ENCODE data around the genes LMBR1L, TUBA1A, TROAP and FAM186B.

DNA sequence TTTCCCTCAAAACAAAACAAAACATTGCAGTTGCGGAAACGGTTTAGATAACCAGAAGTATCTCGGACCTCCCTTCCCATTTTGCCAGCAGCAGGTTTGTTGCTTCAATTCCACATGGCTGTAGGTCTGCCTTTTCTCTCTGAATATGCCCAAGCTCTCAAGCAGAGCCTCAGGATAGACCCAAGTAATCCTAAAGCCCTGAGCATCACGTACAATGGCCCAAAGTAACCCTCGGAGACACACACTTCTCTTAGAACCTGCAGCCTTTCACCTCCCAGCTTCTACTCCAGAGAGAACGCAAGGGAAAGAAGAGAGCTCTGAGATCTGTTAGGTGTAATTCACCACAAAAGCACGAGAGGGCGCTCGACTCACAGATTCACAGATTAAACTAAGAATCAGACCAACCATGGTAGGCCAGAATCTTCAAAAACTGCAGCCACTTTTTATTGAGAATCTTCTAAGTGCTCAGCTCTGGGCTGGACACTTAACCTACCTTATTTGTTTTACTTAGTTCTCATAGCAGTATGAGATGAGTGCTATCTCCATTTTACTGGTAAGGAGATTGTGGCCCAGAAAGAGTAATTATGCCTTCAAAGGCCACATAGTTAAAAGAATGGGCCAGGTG is 1.2 kb upstream of the DDX23 start:
- PRO-cap, result unidirectional peak, minus-strand start at position 286 of the sequence

DNA sequence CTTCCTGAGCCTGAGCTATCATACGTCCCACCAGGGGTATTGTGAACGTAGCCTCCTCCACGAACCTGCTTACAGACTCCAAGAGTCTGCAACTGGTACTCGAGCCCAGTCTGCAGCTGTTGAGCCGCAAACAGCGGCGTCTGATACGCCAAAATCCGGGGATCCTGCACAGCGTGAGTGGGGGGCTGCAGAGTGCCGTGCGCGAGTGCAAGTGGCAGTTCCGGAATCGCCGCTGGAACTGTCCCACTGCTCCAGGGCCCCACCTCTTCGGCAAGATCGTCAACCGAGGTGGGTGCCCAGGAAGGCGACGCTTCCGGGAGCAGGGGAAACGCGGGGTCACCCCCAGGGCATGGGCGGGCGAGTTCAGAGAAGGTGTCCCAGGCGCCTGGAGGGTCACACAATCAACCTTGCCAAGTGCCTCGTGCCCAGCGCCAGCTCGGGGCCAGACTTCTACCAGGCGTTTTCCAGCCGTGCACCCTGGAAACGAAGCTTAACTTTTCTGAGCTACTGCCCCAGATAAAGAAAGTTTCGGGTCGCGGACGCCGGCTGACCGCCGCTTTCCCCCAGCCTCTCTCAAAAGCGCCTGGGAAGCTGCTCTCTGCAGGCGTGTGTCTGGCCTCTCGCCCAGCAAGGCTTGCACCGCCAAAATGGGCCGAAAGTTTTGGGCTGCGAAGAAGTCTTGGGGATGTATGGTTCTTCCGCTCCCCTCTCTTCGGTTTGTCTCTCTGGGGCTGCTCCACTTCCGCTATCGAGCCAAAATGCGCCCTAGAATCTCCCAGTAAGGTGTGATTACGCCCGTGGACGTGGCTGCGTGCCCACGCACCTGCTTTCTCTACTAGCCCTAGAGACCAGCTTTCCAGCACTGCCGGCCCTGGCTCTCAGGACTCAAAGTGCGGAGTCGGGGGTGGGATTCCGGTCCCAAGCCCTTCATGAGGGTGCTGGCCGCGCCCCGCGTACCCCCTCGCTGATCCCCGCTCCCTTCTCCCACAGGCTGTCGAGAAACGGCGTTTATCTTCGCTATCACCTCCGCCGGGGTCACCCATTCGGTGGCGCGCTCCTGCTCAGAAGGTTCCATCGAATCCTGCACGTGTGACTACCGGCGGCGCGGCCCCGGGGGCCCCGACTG is 1.7 kb downstream of the WNT1 start:
- PRO-cap, result bidirectional peak, plus-strand start at position 366 of the sequence, minus-strand start at position 272 of the sequence; bidirectional peak, plus-strand start at position 756 of the sequence, minus-strand start at position 719 of the sequence

DNA sequence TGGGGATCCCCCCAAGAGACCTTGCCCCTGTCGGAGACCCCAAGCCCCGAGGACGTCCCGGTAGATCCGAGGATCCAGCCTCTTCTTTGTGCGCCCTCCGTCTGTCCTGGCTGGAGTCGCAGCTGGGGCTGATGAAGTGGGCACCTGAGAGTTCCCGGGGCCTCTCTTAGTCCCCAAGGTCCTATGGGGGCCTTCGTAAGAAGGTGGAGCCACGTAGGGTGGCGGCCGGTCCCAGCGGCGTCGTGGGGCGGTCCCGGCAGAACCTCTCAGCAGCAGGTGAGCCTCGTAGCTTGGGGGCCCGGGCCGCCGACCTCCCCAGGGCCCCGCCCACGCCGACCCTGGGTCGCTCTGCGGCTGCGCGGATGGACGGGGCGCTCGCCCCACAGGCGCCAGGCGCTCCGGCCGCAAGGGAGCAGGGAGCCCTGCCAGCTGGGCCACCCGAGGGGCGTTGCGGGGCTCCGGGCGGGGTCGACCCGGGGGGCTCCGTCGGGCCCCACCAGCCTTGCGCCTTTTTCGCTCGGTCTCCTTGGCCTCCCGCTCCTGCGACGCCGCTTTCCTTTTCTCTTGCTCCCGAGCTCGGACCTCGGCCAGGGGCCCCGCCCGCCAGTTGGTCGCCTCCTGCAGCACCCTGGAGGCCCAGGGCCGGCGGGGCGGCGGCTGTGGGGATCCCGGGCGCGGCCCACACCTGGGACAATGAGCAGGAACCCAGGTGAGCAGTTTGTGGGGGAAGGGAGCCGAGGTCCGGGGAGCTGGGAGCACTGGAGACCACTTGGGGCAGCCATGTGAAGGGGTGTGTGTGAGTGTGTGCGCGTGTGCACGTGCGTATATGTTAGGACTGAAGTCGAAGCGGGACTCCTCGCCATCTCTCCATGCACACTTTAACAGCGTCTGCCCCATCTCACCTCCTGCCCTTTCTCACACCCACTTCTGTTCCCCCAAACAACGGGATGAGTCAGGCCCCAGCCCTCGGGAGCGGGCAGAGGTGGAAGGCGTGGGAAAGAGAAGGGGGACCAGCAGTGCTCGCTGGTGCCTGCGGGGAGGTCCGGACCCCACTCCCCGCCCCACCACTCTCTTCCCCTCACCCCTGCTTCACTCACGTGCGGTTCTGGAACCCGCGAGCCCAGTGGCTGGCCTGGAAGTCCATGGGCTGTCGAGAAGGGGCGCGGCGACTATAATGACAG is 803 bp downstream of the DDN start:
- PRO-cap, result no peak

DNA sequence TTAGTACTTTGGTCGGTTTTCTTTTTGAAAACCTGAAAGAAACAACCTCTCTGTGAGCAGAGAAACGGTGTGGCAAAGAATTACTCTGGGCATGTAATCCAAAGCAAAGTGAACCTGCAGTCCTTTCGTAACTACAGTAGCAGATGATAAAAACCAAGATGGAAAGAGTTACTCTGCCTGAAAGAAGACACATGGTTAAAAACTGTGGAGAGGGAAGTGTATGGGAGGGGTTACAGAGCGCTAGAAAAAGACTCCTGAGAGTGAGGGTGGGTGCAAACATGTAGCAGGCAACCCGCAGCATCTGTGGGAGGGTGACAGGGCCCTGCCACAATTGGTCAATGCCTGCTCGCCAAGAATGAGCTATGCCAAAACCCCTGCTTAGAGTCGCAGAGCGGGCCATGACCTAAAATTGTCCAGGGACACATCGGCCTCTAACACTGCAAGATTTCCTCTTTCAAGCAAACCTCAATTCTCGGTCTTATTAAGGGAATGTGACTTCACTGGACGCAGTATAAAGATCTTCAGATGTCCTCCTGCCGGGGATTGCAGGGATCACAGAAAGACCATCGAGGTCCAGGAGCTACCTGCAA is 731 bp downstream of the PRKAG1 start:
- PRO-cap, result no peak

DNA sequence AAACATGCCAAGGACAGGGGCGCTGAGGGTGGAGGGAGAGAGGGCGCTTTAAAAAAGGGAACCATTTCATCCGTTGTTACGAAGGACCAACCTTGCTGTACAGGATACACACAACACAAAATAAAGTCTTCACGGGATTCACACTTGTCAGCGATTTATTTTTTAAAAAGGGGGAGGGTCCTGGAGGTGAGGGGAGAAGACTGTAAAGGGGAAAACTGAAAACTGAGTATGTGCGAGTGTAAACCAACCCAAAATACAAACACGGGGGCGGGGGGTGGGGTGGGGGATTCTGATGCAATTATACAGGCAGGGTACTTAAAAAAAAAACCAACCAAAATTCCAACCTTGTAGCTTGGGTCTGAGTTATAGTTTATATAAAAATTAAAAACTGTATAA is 521 bp upstream of the PRKAG1 start:
- PRO-cap, result no peak

GRCh38 chr12:49044099-49045165 is 16.2 kb downstream of the KMT2D start:
- PRO-cap, result no peak

DNA sequence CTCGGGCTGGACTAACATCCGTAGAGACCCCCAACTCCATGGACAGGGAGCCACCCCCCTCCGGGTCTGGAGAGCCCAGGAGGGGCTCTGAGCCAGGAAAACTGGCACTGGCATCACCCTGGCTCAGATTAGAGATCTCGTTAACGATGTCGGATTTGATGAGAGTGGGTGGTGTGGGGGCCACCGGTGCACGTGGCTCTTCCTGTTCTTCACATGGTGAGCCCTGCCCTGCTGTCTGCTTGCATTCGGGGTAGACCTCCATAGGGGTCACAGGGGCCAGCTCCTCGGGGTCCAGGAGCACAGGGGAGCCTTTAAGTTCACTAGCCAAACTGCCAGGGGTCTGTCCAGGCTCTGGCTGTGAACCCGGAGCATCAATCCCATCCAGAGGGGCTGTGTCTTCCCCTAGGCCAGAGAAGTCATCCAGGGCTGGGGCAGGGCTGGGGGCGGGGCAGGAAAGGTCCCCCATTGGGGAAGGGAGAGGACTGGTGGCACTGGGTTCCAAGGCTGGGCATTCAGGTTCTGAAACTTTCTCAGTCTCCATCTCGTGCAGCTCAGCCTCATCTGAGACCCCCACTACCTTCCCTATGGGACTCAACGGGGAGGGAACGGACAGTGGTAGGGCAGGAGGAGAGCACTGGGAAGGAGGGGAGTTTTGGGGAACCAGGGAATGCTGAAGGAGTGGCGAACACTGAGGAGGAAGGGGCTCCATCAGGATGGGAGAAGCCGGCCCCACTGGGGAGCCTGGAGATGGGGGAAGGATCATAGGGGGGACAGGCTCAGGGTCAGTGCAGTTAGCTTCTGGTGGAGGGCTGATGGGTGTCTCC is 10.6 kb downstream of the KMT2D start:
- PRO-cap, result no peak

GRCh38 chr12:49110400-49111218 is at the start of gene LMBR1L:
LMBR1L (minus strand) TSS chr12:49110847.
- PRO-cap, result bidirectional peak, plus-strand start at chr12:49110787, minus-strand start at chr12:49110675; bidirectional peak, plus-strand start at chr12:49111061, minus-strand start at chr12:49110877

DNA sequence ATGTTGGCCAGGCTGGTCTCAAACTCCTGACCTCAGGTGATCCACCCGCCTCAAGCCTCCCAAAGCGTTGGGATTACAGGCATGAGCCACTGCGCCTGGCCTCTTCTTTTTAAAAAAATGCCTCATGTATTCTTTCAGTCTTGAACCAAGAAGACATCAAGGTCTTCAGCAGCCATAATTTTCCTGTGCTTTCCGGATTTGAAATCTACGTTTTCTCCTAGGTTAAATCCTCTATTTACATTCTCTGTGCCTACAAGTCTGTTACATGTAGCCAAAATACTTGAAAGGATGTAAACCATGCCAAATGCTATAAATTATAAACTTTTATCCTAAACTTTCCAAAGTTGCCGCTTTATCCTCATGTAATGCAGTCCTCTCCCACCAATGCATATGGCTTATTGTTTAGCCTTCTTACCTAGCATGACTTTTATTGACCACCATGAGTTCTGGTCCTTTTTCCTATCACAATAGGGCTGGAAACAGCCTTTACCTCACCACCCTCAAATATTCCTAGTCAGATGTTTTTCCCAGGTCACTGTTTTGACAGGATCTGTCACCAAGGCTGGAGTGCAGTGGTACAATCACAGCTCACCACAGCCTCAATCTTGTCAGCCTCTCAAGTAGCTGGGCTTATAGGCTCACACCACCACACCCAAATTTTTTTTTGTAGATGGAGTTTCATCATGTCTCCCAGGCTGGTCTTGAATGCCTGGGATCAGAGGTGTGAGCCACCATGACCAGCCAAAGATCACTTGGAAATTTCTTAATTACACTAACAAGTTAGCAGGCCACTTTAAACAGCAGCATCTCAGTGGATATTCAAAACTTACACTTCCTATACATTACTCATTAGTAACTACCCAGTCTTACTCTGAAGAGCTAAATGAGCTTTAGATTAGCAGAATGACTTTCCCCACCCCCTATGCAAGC is 4.3 kb downstream of the TUBA1B start:
- PRO-cap, result no peak

DNA sequence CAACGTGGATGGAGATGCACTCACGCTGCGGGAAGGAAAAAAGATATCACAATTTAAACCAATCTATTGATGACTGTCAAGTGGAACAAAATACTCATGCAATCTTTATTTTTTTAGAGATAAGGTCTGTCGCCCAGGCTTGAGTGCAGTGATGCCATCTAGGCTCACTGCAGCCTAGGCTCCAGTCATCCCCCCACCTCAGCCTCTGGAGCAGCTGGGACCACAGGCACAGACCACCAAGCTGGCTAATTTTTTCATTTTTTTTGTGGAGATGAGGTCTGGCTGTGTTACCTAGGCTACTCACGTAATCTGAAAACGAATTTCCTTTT is 1.5 kb downstream of the TUBA1B start:
- PRO-cap, result no peak

DNA sequence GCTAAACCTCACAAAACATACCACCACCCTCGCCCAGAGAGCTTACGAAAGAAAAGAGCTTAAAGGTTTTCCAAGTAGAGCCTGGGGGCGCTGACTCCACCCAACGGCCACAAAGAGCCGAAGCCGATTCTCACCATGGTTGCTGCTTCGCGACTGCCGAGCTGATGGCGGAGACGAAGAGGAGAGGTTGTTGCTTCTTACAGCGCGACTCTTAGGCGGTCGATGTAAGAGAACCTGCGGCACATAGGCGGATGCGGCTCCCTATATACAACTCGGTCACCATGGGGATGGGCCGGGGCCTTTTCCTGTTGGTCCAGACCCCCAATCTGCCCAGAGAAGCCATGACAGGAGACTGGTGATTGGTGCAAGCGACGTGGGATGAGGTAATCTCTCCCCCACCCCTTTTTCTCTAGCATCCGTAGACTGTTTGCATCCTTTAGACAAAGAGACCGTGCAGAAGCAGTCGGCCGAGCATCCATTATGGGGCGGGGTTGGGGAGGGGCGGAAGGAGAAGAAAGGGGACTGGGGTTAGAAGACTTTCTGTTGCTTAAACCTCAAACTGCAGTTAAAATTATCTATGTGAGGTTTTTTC is at the start of gene TUBA1A:
TSS of gene TUBA1A (minus strand) at position 238 of the 592 bp plus-strand sequence.
- PRO-cap, result bidirectional peak, plus-strand start at position 443 of the sequence, minus-strand start at position 236 of the sequence

GRCh38 chr12:49189983-49190702 is 1.3 kb upstream of the TUBA1A start:
- PRO-cap, result no peak

GRCh38 chr12:49214648-49215543 is 26.0 kb upstream of the TUBA1A start:
- PRO-cap, result no peak

GRCh38 chr12:49269015-49270028 is 4.4 kb downstream of the TUBA1C start:
- PRO-cap, result no peak

GRCh38 chr12:49322798-49323802 is at the start of gene TROAP:
TROAP (plus strand) TSS chr12:49323255.
- PRO-cap, result bidirectional peak, plus-strand start at chr12:49323293, minus-strand start at chr12:49322972

DNA sequence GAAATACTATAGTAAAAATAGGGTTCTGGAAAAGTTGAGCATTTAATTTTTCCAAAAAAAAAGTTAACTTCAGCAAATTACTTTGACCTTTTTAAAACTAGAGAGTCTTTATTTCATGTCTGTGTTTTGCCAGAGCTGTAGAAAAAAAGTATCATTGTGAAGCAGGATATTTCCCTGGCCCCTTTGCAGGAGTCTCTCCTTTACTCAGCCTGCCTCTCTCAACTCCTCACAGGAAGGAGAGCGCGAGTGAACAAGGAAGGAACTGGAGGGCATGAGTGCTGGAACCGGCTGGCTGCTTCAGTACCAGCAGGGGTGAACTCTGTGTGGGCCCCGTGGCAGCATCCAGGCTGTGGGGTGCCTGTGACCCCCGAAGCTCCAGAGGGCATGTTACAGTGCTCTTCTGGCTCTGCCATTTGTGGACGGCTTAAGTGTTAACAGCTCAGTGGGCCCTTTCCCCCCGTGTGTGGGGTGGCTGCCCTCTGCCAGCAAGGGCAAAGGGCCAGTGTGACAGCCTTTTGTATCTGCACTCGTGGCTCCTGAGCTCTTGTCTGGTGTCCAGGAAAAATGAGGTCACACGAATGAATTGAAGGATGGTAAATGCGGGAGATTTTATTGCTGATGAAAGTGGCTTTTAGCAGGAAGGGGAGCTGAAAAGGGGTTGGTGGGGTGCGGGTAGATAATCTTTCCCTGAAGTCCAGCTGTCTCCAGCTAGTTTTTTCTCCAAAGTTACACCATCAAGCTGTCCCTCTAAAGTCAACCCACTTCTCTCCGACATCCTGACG is 76.6 kb upstream of the KCNH3 start:
- PRO-cap, result no peak

- PRO-cap, result no peak
Measured at GRCh38 chr12:49537208-49538447, 1.2 kb upstream of the KCNH3 start.

- PRO-cap, result unidirectional peak, minus-strand start at chr12:49556162
Measured at GRCh38 chr12:49555897-49556301, 12.0 kb downstream of the MCRS1 start.

DNA sequence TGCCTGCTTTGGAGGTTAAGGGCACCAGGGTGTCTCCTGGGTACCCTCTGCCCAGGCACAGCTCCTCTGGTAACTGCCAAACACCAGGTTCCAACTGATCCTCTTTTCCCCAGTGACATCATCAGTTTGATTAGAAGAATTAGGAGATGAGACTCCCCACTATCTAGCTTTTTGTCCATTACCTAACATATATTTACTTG is at the start of gene FAM186B:
TSS of gene FAM186B (minus strand) at position 96 of the 200 bp plus-strand sequence.
- PRO-cap, result no peak

GRCh38 chr12:49636846-49637955 is 13.8 kb downstream of the PRPF40B start:
- PRO-cap, result unidirectional peak, minus-strand start at chr12:49637329

Data from left lung (tissue), 1 donor.